Hair follicular keratinocyte (primary cell): ENCODE measurements around a stretch of chr21.

DNA sequence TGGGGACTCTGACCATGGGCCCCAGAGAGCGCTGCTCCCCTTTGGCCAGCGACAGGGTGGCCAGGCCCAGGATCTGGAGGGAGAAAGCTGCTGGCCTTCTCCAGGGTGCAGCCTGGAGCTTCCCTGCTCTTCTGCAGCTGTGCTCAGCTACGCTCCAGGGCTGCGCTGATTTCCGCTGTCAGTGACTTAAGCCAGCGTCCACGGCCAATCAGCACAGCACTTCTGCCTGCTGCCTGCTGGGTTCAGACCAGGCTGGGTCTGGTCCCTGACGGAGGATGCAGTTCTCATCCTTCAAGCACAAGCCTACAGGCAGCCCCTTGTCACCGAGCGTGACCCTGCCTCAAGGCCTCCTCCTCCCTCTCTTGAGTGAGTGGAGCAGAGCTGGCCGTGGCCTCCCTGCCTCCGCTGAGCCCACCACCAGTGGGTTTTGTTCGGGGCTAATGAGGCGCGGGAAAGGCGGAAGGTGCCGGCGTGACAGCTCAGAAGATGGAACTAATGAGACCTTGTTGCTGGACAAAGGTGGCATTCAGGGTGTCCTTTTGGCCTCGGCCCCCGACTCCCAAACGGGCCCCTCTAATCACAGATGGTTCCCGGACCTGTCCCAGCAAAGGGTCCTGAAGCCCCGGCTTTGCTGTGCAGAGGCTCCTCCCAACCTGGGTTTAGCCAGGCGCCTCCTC lies 44.7 kb upstream of the ADARB1 start:
- RAMPAGE, long total RNA, result no peak

DNA sequence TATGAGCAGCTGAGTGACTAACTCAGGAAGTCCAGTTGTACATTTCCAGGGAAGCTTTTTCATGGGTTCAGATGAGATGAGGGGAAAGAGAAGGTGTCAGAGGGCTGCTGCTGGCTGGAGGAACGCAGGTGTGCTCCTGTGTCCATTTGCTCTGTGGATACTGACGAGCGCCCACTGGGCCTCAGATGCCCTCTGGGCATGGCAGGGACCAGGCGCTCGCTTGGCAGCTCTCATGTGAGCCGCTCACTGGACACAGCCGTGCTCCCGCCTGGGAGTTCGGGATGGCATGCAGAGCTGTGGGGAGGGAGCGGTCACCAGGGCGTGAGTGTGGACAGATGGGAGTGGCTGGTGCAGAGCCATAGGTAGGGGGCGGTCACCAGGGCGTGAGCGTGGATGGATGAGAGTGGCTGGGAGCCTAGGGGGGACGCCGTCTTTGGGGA lies 55.0 kb downstream of the ADARB1 start:
- RAMPAGE, long total RNA, result no peak

- RAMPAGE, long total RNA, result no peak
Measured at GRCh38 chr21:45130215-45131059, 56.1 kb downstream of the ADARB1 start.

- RAMPAGE, long total RNA, result no peak
Measured at GRCh38 chr21:45138102-45138613, 63.8 kb downstream of the ADARB1 start.

GRCh38 chr21:45209144-45209398 lies 78.6 kb downstream of the POFUT2 start:
- RAMPAGE, long total RNA, result no peak

GRCh38 chr21:45223428-45224195 lies 64.1 kb downstream of the POFUT2 start:
- RAMPAGE, long total RNA, result no peak

DNA sequence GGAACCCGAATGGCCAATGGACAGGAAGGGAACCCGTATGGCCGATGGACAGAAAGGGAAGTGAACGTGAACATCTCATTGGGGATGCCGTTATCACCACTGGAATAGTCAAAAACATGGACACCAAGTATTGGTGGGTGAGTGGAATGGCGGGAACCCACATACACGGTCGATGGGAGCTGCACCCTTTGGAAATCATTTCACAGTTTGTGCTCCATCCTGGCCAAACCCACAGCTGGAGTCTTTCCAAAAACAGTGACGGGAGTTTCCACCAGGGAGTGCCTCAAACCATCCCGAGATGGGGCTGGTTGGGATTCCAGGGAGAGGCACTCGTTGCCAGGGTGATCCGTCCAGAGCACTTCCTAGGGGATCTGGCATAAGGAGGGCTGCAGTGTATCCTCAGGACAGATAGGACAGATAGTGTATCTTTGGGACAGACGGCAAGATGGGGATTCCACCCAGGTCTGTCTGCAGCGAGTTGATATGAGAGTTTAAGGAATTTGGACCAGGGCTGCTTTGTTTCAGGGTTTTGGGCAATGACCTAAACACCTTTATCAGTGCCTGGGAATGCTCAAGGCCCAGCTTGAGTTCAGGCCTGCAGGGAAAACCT lies 3.2 kb upstream of the POFUT2 start:
- RAMPAGE, long total RNA, result no peak

DNA sequence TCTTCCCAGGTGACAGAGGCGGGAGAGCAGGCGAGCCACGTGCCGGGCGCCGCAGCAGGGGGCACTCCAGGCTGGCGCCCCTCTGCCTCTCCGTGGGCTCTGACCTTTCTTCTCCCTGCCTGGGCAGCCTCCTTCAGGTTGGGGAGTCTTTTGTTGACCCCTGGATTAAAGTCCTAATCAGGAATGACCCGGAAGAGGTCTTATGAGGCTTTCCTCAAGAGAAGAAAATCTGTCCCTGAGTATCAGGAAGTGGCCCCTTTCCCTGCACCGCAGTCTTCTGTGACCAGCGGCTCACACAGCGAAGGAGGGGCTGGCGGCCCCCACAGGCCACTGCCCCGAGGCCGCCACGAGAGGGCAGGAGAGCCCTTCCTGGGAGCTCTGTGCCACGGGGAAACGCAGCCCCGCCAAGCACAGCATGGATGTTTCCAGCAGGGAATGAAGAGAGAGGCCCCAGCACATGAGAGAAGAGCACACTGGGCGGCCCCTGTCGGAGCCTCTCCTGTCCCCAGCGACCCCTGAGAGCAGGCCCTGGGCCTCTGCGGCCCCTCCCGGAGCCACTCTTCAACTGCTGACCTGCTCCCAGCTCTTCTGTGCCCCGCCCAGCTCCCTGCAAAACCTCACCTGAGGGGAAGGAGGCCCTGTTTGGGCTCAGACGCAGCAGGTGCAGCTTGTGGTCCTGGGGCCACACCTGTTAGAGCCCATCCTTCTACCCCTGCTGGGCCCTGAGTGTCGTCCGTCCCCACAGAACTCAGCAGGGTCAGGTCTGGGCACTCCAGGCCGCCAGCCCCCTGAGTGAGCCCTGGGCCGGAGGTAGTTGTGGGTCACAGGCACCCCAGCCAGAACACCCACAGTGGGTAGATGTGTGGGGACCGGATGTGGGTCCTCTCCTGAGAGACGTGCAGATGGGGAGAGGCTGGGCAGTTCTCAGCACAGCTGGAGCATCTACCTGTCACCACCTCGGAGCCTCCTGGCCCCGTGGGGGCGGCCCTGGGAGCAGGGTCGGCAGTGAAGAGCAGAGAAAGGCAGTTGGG lies 4.9 kb upstream of the POFUT2 start:
- RAMPAGE, long total RNA, result no peak

DNA sequence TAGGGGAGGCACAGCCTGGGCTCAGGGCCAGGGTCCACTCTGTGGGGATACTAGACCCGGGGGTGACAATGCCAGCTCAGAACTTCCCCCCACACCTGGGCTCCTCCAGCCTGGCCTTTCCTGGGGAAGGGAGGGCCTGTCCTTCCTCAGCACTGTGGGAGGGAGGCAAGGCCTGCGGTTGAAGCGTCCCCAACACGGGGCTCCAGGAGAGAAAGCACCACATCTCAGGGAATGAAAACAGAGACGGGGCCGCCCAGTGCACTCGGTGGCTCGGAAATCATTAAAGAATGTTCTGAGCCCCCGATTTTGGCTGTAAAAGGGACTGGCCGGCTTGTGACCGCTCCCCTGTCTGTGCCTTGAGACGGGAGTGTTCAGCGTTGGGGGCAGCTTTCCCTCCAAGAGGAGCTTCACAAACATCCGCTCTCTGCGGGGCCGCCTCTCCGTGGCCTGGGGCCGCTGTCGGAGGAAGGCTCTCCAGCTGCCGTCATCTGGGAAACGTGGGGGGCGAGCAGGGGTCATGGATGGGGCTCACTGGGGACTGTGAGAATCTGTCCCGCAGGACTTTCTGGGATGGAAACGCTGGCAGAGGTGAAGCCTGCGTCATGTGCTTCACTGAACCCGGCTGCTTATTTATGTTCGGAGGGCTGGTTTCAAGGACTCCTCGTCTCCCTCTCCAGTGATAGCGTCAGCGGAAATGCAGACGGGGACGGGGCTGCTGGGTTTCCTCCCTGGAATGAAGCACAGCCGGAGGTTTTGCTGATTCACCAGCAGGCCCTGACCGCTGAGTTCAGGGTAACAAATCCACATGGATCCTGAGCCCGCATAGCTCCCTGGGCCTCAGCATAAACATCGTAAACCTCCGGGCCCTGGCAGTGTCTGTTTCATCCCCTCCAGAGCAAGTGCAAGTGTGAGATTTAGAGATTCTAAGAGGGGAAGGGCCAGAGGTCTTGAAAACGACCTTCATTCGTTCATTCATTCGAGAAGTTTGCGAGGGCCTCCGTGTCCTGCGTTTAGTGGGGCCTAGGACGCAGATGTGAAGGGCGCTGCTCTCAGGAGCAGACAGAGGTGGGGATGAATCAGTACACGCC lies 6.8 kb upstream of the POFUT2 start:
- RAMPAGE, long total RNA, result no peak

DNA sequence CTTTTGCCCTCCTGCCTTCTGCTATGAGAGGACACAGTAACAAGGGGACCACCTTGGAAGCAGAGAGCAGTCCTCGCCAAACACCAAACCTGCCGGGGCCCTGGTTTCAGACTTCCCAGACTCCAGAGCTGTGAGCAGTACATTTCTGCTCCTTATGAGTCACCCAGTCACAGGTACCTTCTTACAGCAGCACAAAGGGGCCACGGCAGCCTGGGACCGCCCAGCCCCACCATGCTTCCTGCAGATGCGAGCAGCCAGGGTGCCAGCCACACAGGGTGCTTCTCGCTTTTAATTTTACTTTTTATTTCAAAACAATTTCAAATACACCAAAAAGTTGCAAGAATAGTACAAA lies 17.3 kb upstream of the POFUT2 start:
- RAMPAGE, long total RNA, result no peak

DNA sequence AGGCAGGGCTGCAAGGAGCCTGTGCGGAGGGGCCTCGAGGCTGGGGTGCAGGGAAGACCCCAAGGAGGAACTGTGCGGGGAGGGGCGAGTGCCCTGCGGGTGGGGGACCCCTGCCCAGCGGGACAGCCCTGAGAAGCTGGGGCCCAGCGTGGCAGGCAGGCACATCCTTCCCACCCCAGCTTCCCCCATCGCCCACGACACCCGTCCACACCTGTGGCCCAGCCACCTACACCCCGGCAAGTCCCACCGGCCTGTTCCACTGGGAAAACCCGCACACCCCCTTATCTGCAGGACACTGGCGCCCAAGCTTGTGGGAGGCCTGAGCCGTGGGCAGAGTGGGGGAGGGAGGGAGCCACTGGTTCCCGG lies 37.5 kb upstream of the POFUT2 start:
- RAMPAGE, long total RNA, result no peak

DNA sequence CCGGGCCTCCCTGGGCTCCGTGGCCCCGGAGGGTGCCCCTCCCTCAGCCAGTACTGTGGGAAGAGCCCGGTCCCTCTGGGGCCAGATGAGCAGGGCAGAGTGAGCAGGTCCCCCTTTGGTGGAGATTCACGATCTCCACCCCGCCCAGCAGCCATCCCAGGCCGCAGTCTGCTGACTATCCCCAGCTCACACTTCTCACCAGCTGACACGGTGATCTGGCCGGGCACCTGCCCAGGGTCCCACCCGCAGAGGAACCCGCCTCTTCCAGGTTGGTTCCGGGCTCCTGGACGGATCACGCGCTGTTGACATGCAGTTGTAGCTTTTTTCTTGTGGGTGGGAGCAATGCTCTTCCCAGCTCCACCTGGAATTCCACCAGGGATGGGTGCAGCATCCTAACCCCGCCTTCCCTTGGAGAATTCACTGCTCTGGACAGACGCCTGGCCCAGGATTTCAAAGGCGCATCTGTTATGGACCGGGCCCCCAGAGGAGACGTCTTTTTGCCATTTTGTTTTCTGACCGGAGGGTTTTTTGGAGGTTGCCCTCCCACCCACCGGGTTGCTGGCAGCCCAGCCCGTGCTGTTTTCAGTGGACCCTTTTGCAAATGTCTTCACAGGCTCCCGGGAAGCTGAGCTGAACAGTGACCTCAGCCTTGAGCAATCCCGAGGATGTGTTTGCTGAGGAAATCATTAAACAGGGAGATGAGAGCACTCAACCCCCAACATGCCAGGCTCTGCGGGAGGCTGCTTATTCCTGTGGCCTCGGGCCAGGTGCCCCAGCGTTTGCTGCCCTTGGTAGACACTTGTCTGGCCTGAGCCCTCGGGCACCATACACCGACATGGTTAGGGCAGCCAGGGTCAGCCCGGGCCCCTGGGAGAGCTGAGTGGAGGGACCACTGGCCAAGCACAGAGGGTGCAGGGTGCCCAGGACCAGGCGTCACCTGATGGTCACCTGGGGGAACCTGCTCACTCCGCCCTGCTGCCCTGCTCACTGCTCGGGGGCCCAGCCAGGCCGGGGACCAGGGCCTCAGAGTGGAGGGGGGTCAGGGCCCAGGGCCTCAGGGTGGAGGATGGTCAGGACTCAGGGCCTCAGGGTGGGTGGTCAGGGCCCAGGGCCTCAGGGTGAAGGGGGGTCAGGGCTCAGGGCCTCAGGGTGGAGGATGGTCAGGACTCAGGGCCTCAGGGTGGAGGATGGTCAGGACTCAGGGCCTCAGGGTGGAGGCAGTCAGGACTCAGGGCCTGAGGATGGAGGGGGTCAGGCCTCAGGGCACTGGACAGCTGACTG lies 42.3 kb upstream of the POFUT2 start:
- RAMPAGE, long total RNA, result no peak

- RAMPAGE, long total RNA, result no peak
Measured at GRCh38 chr21:45378051-45378911, 26.7 kb upstream of the COL18A1 start.

DNA sequence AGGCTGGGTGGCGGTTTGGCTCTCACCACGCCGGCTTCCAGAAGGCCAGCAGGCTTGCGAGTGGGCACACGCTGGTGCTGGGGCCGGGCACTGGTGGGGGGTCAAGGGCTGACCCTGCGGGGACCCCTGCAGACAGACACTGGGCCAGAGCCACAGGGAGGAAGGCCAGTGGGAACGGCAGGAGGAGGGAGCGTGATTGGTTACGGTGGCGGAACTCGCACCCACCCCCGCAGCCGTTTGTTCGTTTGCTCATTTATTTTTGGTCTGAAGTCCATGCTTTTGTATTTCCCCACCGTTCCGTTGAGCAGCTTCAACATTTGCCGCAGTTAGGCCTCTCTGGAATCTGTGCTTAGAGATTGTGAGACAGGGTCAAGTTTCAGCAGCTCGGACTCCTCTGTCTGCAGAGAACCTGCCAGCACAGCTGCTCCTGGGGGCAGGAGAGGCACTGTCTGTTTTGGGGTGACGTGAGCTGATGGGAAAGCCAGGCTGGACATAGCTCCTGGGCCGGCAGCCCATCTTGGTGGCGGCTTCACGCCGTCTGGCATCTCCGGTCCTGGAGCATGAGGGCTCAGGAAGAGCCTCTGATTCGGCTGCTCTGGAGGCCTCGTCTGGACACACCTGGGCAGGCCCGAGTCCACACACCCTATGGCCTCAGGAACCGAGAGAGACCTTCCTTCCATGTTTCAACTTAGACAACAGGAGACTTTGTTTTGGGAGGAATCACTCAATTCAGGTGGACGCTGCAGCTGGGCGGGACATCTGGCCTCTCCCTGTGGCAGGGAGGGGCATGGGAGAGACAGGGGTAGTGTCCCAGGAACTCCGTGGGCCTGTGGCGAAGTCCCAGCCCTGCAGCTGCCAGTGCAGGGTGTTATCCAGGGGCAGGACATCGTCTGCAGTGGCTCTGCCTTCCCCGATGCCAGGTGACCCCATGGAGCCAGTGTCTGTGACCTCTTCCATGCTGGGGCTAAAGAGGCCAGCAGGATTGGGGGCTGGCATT lies 5.7 kb downstream of the COL18A1 start:
- RAMPAGE, long total RNA, result no peak

- RAMPAGE, long total RNA, result no peak
Measured at GRCh38 chr21:45475173-45475768, 67.0 kb downstream of the SLC19A1 start.

DNA sequence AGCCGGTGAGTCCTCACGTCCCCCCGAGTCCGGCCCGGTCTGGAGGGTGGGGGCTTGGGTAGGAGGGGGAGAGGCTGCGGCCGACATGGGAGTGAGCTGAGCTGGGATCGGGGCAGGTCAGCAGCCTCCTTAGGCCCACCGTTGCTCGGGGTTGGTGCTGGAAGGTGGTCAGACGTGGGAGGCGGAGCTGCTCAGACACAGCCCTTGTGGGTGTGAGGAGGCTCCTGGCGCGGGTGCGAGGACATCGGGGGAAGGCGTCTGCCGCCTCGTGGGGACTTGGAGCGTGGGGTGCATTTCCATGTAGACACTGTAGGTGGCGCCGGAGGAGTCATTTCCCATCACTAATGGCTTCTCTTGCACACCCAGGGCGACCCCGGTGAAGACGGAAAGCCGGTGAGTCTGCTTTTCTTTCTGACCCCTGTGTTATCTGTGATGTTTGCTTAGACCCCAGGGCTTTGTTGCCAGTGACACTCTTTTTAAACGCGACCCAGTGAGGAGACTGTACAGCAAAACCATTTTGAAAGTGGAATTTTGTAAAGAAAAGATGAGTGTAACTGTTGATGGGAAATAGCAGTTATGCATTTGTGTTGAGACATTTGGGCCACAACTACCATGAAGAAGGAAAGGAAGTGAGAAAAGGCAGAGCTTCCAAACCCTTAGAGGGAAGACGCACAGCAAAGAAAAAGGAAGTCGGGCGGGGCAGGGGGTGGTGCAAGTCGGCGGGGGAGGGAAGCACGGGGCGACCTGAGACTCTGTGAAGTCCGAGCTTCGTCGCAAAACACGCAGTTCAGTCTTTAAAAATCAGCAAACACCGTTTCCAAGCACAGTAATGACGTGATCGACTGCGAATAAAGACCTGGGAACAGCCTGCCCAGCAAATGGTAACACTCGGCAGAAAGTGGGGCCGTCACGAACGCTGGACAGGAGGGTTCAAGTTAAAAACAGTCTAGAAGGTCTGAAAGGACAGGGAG lies 64.0 kb downstream of the SLC19A1 start:
- RAMPAGE, long total RNA, result no peak

DNA sequence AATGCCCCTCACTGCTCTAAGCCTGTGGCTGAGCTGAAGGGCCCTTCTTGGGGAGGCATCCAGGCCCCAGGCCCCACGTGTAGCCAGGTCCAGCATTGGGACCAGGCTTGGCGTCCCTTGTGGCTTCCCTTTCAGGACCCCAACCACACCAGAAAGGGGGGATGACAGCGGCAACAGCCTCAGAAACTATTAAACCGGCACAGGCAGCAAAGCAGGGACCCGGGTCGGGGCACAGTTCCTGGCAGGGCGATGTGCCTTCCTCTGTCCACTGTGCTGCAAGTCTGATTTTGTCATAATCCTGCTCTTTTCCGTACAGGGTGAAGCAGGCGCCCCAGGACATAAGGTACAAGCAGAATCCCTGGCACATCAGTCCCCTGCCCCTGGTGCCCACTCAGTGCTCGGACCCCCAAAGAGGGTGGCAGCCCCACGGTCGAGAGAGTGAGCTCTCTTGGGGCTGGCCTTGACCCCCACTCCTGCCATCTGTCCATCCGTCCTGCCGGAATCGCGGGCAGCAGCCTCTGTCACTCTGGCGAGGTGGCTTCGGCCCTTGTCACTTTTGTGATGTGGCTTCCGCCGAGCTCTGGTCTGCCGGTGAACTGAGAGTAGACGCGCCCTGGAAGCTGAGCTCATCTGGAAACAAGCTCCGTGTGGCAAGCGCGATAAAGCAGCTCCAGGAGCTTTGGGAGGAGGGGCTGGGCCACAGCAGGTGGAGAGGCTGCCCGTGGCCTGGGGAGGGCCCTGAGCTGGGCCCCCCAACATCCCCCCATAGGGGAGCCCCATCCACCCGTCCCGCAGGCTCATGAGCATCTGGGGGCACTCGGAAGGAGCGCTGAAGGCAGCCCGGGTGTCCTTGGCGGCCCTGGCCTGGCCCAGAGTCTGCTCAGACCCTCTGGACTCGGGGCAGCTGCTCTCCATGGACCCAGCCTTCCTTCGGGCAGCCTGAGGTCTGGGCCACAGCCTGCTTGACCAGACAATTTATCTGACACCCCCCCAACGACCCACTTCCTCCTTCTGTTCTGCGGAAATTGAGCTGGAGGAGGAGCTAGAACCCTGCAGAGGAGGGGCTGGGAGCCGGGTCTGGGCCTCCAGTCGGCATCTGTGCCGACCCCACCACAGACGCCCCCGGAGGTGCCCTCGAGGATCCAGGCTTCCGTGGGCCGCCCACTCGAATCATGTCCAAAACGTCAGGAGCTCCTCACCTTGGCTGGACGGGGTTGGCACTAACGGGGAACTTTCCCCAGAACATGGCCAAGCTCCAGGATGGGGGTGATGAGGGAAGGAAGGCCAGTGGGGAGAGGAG lies 59.3 kb downstream of the SLC19A1 start:
- RAMPAGE, long total RNA, result no peak

DNA sequence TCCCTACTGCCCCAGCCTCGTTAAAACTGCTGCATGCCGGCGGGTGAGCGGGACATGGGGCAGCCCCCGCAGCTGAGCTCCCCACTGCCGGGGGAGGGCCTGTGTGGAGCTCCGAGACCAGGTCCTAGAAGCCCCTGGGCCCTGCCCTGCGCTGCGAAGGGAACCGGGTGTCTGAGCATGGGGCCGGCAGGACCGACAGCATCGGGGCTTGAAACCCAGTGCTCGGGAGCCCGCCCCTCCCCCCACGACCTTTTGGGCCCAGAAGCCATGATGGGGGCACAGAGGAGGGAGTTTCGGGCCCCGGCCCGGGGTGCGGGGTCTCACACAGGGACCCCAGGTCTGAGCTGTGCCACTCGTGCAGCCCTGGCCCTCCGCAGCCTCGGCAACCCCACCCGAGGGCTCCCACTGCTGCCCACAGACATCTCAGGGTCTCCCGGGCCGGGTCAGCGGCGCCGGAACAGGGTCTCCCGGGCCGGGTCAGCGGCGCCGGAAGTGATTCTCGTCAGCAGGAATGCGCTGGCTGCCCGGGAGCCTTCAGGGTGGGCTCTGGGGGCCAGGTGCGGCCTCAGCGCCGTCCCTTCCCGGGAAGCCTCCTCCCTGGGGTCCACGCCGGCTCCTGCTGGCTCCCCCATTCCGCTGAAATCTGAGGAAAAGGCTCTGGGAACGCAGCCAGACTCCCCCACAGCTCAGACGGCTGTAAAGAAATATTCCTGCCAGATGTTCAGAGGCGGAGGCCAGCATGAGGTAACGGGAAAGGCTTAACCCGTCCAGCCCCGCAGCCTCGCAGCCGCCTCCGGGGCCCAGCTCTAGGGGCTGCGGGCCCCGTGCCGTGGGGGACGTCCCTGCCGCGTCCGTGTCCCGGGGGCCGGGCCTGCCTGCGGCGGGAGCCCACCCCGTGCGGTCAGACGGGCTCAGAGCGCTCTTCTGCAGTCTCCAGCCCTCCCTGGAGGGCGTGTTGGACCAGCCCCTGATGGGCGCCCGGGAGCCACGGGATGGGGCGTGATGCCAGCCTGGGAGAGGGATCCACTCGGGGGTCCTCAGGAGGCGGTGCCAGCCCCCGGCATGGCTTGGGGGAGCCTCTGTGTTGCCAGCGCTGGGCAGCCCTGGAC lies 8.8 kb upstream of the COL6A1 start:
- RAMPAGE, long total RNA, result no peak

DNA sequence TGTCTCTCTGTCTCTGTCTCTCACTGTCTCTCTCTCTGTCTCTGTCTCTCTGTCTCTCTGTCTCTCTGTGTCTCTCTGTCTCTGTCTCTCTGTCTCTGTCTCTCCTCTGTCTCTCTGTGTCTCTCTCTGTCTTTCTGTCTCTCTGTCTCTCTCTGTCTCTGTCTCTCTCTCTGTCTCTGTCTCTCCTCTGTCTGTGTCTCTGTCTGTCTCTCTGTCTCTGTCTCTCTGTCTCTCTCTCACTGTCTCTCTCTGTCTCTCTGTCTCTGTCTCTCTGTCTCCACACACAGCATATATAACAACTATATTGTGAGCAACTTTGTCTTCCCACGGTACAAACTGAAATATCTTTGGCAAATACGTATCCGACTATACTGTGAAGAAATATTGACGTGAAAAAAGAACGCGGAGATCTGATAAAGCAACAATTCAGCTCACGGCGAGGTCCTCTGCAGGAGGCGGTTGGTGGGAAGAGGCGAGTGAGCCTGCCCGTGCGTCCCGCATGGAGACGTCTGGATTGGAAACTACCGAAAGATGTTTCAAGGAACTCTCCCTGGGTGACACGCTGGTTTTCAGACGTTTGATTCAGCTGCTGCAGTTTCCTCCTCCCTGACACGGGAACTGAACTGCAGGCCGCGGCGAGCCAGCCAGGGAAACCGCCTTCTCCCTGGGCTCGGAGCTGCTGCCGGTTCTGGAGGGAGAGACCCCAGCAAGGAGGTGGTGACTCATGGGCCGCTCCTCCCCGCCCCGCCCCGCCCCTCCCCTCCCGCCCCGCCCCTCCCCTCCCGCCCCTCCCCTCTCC lies 533 bp upstream of the COL6A1 start:
- RAMPAGE, long total RNA, result no peak

- RAMPAGE, long total RNA, result no peak
Measured at GRCh38 chr21:46092167-46093309, 5.4 kb upstream of the COL6A2 start.